Neural crest cell (in vitro differentiated cells): ENCODE results near the gene RGS5.

DNA sequence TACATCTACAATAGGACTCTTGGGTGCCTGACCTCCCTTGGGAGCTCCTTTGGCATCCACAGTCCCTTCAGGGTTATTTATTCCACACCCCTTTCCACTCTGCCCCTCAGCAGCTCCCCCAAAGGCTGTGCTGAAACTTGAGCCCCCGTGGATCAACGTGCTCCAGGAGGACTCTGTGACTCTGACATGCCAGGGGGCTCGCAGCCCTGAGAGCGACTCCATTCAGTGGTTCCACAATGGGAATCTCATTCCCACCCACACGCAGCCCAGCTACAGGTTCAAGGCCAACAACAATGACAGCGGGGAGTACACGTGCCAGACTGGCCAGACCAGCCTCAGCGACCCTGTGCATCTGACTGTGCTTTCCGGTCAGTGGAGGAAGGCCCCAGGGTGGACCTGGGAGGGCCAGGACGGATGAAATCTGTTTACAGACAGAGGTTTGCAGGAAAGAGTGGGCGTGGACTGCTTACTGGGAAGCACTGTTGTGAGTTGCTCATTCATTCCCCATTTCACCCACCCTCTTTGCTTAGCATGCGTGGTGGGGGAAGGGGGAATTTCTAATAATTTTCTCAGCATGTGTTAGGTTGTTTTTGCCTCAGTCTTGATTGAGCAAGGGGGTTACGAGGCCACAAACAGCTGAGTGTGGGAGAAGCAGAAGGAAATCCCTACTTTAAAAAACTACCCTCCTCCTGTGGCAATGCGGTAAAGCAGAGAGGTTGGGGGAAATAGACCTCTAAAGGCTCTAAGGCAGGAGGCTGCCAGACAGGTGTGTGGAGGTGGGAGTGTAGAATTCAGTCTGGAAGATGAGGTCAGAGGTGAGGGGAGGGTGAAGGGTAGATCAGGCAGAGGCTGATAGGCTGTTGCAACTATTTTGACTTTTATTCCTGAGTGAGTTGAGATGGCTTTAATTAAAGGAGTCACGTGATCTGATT is 1.2 kb downstream of the FCGR2A start:
- PRO-cap: no peak

DNA sequence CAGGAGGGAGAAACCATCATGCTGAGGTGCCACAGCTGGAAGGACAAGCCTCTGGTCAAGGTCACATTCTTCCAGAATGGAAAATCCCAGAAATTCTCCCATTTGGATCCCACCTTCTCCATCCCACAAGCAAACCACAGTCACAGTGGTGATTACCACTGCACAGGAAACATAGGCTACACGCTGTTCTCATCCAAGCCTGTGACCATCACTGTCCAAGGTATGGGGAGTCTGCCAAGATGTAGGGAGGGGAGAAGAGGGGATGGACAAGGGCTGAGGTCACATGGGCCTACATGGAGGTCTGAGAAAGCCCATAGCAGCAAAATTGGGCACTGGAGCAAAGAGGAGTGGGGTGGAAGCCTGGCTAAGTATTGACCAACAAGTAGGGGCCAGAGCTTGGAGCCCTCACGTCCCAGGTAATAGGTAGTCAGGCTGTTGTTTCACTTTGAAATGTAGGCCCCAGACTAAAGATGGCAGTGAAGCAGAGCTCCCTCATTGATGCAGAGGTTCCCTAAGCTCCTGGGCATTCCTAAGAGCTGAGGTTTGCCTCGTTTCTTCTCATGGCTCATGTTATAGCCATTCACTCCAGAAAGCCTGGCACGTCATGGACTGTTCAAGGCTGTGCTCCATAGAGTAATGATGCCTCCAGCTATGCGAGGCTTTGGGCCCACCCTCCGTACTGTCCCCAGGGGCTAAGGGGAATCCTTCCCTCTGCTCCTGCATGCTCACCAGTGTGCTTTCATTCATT is 4.8 kb downstream of the FCGR2A start:
- PRO-cap: no peak

DNA sequence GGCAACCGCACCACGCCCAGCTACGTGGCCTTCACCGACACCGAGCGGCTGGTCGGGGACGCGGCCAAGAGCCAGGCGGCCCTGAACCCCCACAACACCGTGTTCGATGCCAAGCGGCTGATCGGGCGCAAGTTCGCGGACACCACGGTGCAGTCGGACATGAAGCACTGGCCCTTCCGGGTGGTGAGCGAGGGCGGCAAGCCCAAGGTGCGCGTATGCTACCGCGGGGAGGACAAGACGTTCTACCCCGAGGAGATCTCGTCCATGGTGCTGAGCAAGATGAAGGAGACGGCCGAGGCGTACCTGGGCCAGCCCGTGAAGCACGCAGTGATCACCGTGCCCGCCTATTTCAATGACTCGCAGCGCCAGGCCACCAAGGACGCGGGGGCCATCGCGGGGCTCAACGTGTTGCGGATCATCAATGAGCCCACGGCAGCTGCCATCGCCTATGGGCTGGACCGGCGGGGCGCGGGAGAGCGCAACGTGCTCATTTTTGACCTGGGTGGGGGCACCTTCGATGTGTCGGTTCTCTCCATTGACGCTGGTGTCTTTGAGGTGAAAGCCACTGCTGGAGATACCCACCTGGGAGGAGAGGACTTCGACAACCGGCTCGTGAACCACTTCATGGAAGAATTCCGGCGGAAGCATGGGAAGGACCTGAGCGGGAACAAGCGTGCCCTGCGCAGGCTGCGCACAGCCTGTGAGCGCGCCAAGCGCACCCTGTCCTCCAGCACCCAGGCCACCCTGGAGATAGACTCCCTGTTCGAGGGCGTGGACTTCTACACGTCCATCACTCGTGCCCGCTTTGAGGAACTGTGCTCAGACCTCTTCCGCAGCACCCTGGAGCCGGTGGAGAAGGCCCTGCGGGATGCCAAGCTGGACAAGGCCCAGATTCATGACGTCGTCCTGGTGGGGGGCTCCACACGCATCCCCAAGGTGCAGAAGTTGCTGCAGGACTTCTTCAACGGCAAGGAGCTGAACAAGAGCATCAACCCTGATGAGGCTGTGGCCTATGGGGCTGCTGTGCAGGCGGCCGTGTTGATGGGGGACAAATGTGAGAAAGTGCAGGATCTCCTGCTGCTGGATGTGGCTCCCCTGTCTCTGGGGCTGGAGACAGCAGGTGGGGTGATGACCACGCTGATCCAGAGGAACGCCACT is 803 bp downstream of the HSPA6 start:
- PRO-cap: no peak

DNA sequence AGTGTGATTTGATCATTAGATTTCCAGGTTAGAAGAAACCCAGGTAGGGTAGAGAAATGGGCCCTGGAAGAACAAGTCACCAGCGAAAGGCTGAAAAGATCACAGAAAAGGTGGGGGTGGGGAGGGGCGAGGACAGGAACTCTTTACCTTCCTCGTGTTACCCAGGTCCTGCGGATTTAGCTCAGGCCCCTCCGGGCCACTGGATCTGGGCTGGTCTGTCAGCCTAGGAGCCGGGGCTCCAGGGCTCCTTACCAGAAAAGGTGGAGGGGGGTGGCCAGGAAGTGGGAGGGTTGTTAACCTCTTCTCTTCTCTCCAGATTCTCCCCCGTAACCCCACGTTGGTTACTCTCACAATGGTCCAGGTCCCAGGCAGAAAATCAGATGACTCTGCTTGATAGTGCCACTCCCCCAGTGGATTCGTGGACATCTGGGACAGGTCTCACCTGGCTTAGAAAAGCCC is 795 bp upstream of the FCGR3A start:
- PRO-cap: no peak

GRCh38 chr1:161566179-161566734 is 16.6 kb upstream of the FCGR3A start:
- PRO-cap: unidirectional peak, minus-strand start at chr1:161566340

DNA sequence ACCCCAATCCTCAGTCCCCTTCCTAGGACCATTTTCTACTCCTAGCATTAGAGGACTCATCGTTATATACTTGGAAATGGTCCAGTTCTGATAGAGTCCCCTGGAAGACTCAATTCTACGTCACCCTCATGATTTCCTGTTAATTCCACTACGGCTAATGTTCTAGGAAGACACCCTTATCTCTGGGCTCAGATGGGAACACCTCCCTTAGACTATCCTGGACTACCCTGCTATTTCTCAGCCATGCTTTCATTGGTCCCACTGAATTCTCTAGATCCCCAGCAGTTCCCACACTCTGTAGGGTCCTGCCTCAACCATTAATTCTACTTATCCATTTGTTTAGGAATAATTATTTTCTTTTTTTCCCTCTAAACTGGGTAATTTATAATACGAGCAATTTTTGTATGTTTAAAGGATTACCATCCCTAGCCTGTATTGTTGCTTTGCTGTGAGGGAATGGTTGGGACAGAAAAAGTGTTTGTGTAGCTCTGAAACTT is 7.2 kb downstream of the FCGR3B start:
- PRO-cap: no peak

GRCh38 chr1:161819418-161819921 is 53.4 kb downstream of the ATF6 start:
- PRO-cap: no peak

DNA sequence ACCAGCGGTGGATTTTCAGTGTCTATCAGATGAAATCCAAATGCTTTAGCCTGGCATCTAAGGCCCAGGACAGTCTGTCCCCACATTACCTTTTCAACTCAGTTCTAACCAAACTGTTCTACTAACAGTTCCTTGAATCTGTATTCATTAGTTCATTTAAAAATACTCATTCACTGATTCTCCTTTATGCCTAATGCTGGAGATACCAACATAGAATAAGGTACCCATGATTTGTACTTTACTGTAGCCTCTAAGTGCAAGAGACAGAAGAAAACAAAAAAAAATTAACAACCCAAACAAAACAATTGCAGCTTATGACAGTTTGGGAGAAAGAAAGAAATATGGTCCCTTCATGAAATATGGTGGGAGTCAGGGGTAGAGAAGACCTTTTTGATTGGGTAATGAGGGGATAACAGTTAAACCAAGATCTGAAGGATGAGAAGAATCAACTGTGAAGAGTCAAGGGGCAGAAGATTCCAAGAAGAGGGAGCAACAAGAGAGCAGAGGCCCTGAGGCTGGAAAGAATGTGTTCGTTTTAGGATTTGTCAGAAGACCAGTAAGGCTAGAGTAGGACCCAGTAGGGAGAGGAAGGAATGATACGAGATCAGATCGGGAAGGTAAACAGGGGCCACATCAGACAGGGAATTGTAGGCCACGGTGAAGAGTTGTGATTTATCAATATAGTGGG is 101.3 kb downstream of the OLFML2B start:
- PRO-cap: no peak

GRCh38 chr1:162003781-162004381 is 19.8 kb downstream of the OLFML2B start:
- PRO-cap: unidirectional peak, plus-strand start at chr1:162003886

DNA sequence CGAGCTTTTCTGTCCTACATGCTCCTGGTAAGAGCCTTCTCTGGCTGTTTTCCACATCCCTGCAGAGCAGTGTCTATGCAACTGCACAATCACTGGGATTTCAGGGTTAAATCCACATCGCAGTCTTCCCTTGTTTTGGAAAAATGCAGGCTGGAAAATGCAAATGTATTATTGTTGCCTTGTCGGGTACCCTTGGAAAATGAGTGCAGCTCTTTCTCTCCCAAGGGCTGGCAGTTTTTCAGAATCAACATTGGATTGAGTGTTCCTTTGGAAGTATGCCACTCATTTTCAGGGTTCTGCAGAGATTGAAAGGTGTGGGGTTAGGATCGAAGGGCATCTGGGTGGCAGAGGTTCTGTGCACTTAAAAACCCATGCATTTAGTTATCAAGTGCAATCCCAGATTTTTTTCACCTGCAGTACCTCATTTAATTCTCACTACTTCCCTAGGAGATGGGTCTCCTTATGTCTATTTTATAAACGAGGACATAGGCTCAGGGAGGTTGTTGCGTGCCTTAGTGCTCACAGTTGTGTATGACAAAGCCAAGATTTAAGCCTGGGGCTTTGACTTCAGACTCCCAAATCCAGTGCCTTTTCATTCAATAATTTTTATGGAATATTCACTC is 3.4 kb downstream of the NOS1AP start:
- PRO-cap: no peak

DNA sequence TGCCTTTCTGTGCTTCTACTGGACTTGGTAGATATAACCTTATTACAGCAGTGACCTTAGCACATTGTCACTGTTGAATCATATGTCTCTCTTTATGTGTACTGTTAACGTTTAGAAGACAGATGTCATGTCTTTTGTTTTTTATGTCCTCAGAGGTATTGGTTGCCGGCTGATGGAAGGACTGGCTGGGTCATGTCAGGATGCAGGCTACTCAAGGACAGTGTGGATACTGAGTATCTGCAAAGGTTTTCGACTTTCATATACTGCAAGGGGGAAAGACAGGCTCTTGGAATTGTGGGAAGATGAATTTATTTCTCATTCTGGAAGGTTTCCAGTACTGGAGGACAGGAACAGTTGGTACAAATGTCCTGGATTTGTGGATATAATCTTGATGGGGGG is 65.6 kb downstream of the NOS1AP start:
- PRO-cap: no peak

- PRO-cap: bidirectional peak, plus-strand start at chr1:162146073, minus-strand start at chr1:162146062
These were observed 76.7 kb downstream of the NOS1AP start for GRCh38 chr1:162145970-162146829.

GRCh38 chr1:162306113-162306330 is 70.6 kb downstream of the SPATA46 start:
- PRO-cap: no peak

- PRO-cap: no peak
These were observed 8.3 kb downstream of the SPATA46 start for GRCh38 chr1:162368267-162368934.

- PRO-cap: no peak
These were observed 7.0 kb downstream of the C1orf226 start for GRCh38 chr1:162388540-162388977.

DNA sequence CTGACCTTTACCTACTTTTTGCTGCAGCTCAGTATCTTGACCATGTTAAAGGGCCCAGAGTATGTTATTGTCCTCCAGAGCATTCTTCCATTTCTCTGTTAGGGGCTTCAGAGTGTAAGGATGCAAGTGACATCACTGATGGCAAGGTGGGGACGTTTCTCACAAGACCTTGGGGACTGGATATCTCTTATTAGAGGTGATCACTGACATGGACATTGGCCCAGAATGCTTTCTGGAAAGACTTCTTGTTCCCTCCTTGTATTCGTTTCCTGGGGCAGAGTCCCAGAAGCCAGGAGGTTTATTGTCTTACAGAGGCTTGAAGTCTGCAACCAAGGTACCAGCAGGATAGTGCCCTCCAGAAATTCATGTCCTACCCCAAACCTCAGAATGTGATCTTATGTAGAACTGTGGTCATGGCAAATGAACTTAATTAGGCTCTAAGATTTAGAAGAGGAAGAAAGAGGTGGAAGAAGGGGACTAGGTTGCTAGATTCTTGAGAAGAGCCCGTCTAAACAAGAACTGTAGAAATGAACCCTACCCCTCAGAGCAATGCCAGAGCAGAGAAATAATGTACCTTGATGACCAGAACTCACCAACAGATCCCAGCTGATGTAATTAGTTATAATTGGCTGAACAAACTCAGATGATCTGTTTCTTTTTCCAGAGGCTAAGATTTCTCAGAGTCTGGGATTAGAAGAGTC is 9.9 kb upstream of the SH2D1B start:
- PRO-cap: no peak

GRCh38 chr1:162562320-162563157 is 1.0 kb downstream of the UAP1 start:
- PRO-cap: no peak

DNA sequence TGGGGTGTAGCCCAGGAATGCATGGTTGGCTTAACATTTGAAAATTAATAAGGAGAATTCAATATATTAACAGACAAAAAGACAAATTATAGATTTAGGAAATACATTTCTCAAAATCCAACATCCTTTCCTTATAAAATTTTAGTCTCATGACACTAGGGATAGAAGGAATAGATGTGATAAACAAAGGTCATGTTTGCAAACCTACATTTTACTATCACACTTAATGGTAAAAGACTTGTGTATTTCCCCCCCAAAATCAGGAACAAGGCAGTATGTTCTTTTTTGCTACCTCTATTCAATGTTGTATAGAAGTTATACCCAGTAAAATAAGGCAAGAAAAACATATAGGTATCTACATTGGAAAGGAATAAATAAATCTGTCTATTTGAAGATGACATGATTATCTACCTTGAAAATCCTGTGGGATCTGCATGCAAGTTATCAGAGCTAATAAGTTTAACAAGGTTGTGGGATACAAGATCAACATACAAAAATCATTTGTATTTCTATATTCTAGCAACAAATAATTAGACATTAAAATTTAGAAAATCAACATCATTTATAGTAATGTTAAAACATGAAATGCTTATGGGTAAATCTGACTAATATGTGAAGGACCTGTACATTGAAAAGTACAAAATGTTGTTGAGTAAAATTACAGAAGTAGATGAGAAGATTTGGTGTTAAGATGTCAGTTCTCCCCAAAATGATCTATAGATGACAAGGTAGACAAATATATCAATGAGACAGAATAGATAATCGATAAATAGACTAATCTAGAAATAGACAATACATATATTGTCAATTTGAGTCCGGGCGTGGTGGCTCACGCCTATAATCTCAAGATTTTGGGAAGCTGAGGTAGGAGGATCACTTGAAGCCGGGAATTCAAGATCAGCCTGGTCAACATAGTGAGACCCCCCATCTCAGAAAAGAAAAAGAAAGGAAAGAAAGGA is 22.1 kb upstream of the DDR2 start:
- PRO-cap: no peak

GRCh38 chr1:162612537-162613529 is 19.4 kb upstream of the DDR2 start:
- PRO-cap: no peak

- PRO-cap: no peak
These were observed at the start of gene RGS5 for GRCh38 chr1:163202771-163203567. TSS of gene RGS5 (minus strand) at chr1:163202916.